Measurements from ENCODE around the genes NME8 and C7orf25.

GRCh38 chr7:37848430-37849366, at the start of gene NME8:
NME8 (plus strand) TSS chr7:37848597.
- PRO-cap, 3 experiments: no peak in any of the 3 experiments
- RAMPAGE, long total RNA: no peak
- RRBS, 2 experiments: no CpG with 5 or more reads among the region's 29 CpGs

DNA sequence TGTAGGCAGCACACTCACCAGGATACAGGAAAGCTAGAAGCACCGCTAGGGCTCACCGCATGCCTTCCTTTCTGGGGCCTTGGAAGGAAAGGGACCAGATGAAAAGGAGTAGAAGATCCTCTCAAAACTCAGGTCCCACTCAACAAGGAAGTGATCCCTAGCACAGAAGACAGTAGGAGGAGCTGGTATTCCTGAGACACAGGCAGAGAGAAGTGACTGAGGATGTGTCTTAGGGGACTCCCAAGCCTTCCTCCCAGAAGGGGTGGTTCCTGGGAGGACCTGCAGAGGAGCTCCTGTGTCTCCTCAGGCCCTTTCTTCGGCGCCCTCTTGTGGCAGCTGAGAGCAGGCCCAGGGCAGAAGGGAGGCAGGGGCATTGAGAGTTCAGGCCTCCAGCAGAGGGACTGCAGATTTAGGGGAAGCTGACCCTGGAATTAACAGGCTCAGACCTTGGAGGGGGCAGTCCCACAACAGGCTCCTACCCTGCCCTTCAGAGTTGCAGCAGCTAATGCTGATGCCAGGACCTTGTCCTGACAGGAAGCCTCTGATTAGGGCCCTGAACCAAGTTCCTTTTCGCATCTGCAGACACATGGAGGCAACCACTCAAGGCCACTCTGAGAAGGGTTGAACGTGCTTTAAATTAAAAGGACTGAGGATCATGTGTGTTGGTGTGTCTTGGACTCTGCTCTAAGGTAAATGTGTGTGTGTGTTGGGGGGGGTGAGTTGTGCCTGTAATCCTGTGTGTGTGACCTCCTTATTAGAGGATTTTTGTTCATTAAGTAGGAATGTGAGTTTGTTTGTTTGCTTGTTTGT, 167.6 kb downstream of the STARD3NL start:
- PRO-cap, 3 experiments: no peak in any of the 3 experiments
- RAMPAGE, long total RNA: no peak
- RRBS, 2 experiments: no CpG with 5 or more reads among the region's 6 CpGs

DNA sequence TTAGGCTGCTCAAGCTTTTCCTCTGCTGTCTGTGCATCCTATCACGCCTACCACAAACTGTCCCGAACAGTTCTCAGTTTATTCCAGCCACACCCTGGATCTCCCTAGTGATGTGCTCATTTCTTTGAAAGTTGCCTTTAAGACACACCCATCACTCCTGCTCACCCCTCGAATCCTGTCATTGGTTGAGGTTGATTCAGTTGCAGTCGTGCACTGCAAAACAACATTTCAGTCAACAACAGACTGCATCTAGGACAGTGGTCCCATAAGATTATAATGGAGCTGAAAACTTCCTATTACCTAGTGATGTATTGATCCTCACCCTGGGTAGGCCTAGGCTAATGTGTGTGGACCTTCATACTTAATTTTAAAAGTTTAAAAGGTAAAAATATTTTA, 41.5 kb upstream of the AMPH start:
- PRO-cap, 3 experiments: no peak in any of the 3 experiments
- RAMPAGE, long total RNA: no peak
- RRBS, 2 experiments: no CpG with 5 or more reads among the region's 4 CpGs

GRCh38 chr7:38975867-38976766, 1.6 kb upstream of the POU6F2 start:
- PRO-cap, 3 experiments: no peak in any of the 3 experiments
- RAMPAGE, long total RNA: no peak
- RRBS, 2 experiments: 2 to 3% methylated on average over 7 of the region's 49 CpGs

DNA sequence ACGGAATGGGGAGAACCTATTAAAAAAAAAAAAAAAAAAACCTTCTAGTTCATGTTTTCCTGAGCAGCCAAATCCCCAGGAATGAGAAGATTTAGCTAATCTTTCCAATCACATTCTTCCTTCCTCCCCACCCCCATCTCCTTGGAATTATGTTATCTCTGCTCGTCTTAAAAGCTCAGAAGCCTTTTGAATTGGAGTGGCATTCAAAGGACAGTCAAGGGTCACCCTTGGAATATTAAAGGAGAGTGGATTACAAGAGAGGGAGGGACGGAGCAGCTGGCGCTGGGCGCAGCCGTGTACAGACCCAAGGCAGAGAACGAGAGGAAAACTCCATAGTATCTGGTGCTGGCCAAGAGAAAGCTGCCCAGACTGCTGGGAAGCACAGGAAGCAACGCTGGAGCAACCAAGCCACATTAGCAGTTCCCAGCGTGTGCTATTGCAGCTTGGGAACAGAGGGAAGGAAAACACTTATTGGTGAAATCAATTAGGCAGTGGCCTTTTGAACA, 95.7 kb downstream of the POU6F2 start:
- PRO-cap, 3 experiments: no peak in any of the 3 experiments
- RAMPAGE, long total RNA: no peak
- RRBS, 2 experiments: no CpG with 5 or more reads among the region's 9 CpGs

GRCh38 chr7:39366425-39366825, 199.8 kb upstream of the YAE1 start:
- PRO-cap, 3 experiments: no peak in any of the 3 experiments
- RAMPAGE, long total RNA: no peak
- RRBS, 2 experiments: no CpG with 5 or more reads among the region's 4 CpGs

GRCh38 chr7:39690146-39690657, 66.8 kb downstream of the RALA start:
- PRO-cap, 3 experiments: no peak in any of the 3 experiments
- RAMPAGE, long total RNA: no peak
- RRBS, 2 experiments: no CpG with 5 or more reads among the region's 5 CpGs

DNA sequence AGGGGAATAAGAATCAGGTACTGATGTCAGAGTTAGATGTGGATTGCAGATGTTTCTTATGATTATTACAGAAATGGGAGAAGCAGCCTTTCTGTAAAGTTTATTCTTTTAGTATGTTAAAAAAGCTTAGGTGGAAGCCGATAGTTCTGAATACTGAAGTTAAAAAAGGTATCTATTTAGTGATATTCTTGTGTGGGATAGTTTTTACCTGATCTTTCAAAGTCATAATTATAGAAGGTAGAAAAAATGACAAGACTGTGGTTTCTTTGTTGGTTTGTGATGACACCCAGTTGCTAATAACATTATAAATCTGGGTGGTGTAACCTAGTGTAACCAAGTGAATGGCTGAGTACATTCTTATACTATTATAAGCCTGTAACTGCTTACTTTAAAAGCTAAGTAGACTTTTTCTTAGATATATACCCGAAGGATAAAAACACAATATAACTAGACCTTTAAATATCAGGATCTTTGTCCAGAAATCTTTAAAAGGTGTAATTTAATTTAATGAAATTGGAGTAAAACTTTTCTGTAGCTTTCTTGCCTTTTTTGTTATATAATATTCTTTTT, 2.3 kb downstream of the CDK13 start:
- PRO-cap, 3 experiments: no peak in any of the 3 experiments
- RAMPAGE, long total RNA: no peak
- RRBS, 2 experiments: no CpG with 5 or more reads among the region's 2 CpGs

DNA sequence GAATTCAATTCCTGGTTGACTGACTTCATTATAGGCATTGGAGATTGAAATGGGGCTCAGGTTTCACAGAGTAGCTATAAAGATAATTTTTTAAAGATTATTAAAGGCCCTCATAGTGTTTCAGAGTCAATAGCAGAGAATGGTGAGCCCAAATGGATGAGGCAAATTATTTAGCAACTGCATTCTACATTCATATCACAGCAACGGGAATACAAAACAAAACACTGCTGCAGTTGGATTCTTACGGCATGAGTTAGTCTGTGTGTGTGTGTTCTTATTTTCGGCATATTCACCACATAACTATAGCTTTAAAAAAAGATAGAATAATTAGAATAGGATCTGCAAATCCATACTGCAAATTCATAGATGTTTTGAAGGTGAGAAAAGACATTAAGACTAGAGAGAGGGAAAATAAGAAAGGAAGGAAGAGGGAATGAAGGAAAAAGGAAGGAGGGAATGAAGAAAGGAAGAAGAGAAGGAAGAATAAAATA, 66.0 kb downstream of the SUGCT start:
- PRO-cap, 3 experiments: no peak in any of the 3 experiments
- RAMPAGE, long total RNA: no peak
- RRBS, 2 experiments: no CpG with 5 or more reads among the region's 3 CpGs

DNA sequence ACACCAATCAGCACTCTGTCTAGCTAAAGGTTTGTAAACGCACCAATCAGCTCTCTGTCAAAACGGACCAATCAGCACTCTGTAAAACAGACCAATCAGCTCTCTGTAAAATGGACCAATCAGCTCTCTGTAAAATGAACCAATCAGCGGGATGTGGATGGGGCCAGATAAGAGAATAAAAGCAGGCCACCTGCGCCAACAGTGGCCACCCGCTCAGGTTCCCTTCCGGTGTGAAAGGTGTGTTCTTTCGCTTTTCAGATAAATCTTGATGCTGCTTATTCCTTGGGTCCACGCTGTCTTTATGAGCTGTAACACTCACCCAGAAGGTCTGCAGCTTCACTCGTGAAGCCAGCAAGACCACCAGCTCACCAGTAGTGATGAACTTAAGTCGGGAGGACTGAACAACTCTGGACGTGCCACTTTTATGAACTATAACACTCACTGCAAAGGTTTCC, 763.0 kb downstream of the SUGCT start:
- PRO-cap, 3 experiments: no peak in any of the 3 experiments
- RAMPAGE, long total RNA: no peak
- RRBS, 2 experiments: no CpG with 5 or more reads among the region's 11 CpGs

- PRO-cap, 3 experiments: no peak in any of the 3 experiments
- RAMPAGE, long total RNA: no peak
- RRBS, 2 experiments: no CpG with 5 or more reads among the region's 20 CpGs
These were observed 764.3 kb downstream of the SUGCT start for GRCh38 chr7:40898923-40899698.

DNA sequence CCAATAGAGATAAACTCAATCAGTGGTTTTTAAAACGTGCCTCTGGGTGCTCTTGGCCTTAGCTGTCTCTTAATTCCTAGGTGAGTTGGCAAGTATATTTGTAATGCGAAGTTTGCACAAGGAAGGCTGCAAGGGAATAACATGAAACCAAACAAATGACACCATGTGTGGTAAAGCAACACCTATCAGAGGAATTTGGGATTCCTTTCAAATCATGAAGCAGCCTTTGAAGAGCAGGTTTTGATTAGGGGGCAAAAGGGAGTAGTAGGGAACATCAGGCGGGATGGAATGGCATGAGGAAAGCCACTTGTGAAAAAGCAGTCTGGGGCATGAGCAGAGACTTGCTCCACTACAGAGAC, 284.5 kb downstream of the INHBA start:
- PRO-cap, 3 experiments: no peak in any of the 3 experiments
- RAMPAGE, long total RNA: no peak
- RRBS, 2 experiments: no CpG with 5 or more reads among the region's 3 CpGs

- PRO-cap, 3 experiments: no peak in any of the 3 experiments
- RAMPAGE, long total RNA: no peak
- RRBS, 2 experiments: no CpG with 5 or more reads among the region's 3 CpGs
These were observed 119.3 kb upstream of the INHBA start for GRCh38 chr7:41822044-41822812.

DNA sequence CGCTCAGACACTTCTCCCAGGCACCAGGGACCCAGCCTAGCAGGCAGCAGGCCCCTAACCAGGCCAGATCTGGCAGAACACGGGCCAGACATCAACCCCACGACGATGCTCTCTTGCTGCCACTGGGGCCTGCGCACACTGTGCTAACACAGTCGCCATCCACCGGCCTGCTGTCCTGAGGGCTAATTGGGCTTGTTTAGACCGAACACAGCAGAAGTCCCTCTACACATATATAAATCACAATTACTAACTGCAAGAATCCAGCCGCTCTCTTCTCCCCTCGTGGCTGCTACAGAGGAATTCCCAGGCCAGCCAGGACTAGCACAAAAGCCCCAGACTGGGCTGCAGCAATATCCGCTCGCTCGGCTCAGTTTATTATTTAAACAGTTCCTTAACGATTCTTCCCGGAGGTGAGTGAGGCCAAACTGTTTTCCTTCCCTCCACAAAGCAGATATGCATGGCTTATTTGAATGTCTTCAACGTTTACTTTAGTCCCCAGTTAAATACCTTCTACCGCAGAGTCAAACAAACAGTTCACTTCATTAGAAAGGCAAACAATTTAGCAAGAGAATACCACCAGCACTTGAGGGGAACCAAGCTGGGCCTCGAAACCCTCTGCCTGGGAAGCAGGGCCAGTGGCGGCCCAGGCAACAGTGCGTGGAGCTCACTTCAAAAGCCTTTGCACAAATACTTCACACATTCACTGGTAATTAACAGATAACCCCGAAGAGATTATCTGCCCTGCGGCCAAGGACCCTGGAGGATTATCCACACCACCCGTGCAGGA, 145.4 kb downstream of the GLI3 start:
- PRO-cap, 3 experiments: no peak in any of the 3 experiments
- RAMPAGE, long total RNA: no peak
- RRBS, 2 experiments: no CpG with 5 or more reads among the region's 23 CpGs

GRCh38 chr7:42240269-42240816, 3.3 kb upstream of the GLI3 start:
- PRO-cap, 3 experiments: no peak in any of the 3 experiments
- RAMPAGE, long total RNA: no peak
- RRBS, 2 experiments: no CpG with 5 or more reads among the region's 2 CpGs

DNA sequence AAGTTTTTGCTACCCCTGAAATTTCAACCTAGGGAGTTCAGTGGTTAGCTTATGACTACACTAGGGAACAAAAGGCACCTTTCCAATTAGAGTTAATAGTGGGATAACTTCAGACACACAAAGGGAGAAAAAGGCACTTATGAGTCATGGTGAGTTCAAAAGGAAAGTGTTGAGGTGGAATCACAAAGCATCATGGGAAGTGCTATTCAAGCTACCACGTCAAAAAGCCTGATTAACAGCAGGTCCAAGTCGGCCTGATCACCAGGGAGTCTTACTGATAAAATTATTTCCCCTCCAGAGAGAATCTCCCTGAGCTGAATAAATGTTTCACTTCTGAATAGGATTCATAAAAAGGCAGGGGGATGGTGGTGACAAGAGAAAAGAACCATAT, 165.6 kb downstream of the C7orf25 start:
- PRO-cap, 3 experiments: no peak in any of the 3 experiments
- RAMPAGE, long total RNA: no peak
- RRBS, 2 experiments: no CpG with 5 or more reads among the region's 2 CpGs

- PRO-cap, 3 experiments: peak in 3 of 3 experiments; most common plus-strand start chr7:42912212 (in 1); most common minus-strand start chr7:42911915 (in 3)
- RAMPAGE, long total RNA: no peak
- RRBS, 2 experiments: 2% methylated on average over 54 to 58 of the region's 71 CpGs
These were observed at the start of gene C7orf25 for GRCh38 chr7:42911782-42912777. C7orf25 (minus strand) TSS chr7:42912070.

- PRO-cap, 3 experiments: no peak in any of the 3 experiments
- RAMPAGE, long total RNA: no peak
- RRBS, 2 experiments: no CpG with 5 or more reads among the region's 8 CpGs
These were observed 181.8 kb downstream of the HECW1 start for GRCh38 chr7:43294025-43294844.

GRCh38 chr7:43302078-43302960, 189.9 kb downstream of the HECW1 start:
- PRO-cap, 3 experiments: no peak in any of the 3 experiments
- RAMPAGE, long total RNA: no peak
- RRBS, 2 experiments: no CpG with 5 or more reads among the region's 15 CpGs

- PRO-cap, 3 experiments: no peak in any of the 3 experiments
- RAMPAGE, long total RNA: no peak
- RRBS, 2 experiments: no CpG with 5 or more reads among the region's 4 CpGs
These were observed 43.1 kb downstream of the STK17A start for GRCh38 chr7:43625867-43626629.

All from skeletal muscle tissue (tissue), 7 donors.